Mononuclear cell (primary cell): ENCODE results near the genes BTG1 and EEA1.

DNA sequence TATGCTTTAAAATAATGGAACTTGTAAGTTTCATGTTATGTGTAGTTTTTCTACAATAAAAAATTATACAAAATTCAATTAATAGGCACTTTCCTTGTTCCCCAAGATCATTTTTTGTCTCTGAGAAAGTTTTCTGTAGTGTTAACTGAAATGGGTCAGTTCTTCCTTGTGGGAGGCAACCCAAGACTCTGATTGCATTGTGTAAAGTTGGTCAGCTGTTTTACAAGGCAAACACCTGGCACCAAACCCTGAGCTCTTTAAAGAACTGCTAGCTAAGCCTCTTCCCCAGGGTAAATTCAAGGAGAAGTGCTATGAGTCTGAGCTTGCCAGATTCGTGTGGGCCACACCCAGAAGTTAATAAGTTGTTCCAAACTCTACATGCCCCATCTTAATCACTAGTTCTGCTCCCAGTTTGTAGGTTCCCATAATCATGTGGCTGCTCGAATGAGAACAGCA is 214.6 kb downstream of the BTG1 start:
- RRBS, result no CpG with 5 or more reads among the region's 2 CpGs

- RRBS, result no CpG with 5 or more reads among the region's 12 CpGs
These were observed 110.6 kb downstream of the BTG1 start for GRCh38 chr12:92034743-92035777.

DNA sequence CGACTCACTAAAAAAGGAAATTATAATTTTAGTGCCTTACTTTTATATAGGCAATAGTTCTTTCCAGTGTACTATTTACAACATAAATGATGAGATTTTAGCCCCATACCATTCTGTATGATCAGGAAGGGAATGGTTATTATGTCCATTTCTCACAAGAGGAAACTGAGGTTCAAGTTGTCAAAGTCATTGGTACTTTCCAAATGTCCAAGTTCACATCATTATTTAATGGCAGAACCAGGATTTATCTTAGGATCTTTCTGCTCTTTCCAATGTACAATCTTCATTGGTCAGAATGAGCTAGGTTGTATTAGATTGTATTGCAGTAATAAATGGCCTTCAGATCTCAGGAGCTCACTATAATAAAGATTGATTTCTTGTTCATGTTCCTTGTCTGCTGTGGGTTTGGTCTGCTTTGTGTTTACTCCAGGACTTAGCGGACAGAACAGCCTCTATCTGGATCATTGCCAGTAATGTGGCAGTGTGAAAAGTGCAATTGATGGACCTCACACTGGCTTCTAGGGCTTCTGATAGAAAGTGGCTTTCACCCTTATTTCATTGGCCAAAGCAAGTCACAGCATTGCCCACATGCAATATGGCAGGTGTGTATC is 81.4 kb downstream of the BTG1 start:
- RRBS, result no CpG with 5 or more reads among the region's 2 CpGs

- RRBS, result no CpG with 5 or more reads among the region's 5 CpGs
These were observed 17.1 kb downstream of the BTG1 start for GRCh38 chr12:92128253-92129200.

- RRBS, result no CpG with 5 or more reads among the region's 2 CpGs
These were observed 11.8 kb downstream of the BTG1 start for GRCh38 chr12:92133742-92134356.

DNA sequence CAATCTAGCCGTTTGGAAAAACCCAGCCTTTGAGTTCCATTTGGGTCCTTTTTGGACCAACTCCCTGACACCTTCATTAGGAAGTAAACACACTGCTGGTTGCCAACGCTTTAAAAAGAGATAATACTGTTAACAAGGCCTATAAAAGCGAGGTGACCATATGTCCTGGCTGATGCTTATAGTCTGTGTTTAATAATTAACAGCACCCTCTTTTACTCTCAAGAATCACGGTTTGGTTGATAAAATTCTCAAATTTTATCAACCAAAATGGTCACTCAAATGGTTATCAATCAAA is 9.6 kb downstream of the BTG1 start:
- RRBS, result no CpG with 5 or more reads among the region's 4 CpGs

DNA sequence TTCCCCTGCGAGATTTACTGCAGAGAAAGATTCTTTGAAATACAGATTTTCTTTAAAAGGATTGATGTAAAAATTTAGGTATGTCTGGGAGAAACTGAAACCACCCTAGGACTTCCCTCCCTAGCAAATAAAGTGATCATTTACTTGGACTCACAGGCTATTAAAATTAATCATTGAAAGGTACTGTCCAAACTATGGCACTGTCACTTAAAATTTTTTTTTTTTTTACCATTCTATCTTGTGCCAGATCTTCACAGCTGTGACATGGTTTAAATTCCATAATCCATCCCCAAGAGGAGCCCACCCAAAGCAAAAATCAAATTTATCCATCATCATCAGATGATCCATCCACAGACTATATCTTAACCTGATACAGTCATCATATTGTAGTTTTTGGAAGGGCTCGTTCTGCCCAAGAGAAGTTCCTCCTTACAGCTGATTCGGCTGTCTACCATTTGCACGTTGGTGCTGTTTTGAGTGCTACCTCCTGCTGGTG is 1.9 kb downstream of the BTG1 start:
- RRBS, result no CpG with 5 or more reads among the region's 4 CpGs

- RRBS, result 2% methylated on average over 15 of the region's 45 CpGs
These were observed at the start of gene BTG1 for GRCh38 chr12:92145481-92145936. Gene BTG1, minus strand, starts transcription at chr12:92145846.

GRCh38 chr12:92362688-92363162 is 217.1 kb upstream of the BTG1 start:
- RRBS, result no CpG with 5 or more reads among the region's 3 CpGs

DNA sequence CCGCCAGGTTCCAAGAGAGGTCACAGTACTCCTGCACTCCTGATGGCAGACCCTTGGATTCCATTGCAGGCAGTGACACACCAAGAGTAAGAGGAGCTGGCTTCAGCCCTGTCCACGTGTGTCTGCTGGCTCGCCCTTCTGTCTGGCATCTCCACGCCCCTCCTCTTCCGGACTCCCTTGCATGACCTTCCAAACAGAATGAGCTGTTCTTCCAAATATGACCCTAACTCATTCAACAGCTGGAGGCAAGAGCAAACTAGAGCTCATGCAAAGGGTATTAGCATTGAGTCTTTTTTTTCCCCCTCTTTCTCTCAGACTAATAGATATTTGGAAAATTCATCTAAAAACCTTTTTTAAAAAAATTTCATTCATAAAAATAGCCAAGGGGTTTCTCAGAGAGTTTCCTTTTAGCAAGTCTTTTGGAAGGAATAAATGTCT is 232.9 kb upstream of the PLEKHG7 start:
- RRBS, result no CpG with 5 or more reads among the region's 5 CpGs

GRCh38 chr12:92928400-92929401 is at the start of gene EEA1:
Gene EEA1, minus strand, starts transcription at chr12:92929295.
- RRBS, result 2% methylated on average over 65 of the region's 107 CpGs

GRCh38 chr12:93083463-93083895 is 154.4 kb upstream of the EEA1 start:
- RRBS, result no CpG with 5 or more reads among the region's 11 CpGs

DNA sequence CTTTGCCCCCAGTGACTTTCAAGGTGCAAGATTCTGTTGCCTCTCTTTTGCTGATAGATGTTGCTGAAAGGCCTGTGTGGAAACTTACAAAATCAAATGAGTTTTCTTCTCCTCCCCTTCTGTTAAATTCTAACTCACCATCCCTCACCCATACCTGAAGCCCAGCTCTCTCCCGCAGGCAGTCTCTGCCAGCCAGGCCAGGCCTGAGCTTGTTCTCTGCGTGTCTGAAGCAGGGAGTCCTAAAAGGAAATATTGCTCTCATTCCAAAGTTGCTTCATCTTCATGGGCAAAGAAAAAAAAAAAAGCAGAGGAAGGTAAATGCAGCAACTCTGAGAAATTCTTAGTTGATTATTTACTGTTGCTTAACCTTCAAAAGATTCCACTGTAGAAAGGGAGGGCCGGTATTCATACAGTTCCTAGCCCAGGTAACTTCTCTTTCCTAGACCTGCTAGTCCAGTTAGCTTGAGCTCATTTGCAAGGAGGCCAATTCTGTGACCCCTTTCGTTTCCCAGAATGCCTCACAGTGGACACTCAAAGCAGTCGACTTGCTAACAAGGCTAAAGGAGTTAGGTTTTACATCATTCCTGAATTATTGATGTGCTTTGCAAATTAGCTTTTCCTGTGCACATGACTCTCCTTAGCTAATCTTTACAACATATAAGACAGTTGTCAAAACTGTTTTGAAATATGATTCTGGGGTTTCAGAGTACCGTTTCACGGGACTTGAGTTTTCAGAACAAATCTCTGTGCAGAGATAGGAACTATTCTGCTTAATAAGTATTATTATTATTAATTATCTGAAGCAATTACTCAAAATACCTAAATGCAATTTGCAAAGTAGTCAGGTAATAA is 193.6 kb upstream of the EEA1 start:
- RRBS, result no CpG with 5 or more reads among the region's 7 CpGs

DNA sequence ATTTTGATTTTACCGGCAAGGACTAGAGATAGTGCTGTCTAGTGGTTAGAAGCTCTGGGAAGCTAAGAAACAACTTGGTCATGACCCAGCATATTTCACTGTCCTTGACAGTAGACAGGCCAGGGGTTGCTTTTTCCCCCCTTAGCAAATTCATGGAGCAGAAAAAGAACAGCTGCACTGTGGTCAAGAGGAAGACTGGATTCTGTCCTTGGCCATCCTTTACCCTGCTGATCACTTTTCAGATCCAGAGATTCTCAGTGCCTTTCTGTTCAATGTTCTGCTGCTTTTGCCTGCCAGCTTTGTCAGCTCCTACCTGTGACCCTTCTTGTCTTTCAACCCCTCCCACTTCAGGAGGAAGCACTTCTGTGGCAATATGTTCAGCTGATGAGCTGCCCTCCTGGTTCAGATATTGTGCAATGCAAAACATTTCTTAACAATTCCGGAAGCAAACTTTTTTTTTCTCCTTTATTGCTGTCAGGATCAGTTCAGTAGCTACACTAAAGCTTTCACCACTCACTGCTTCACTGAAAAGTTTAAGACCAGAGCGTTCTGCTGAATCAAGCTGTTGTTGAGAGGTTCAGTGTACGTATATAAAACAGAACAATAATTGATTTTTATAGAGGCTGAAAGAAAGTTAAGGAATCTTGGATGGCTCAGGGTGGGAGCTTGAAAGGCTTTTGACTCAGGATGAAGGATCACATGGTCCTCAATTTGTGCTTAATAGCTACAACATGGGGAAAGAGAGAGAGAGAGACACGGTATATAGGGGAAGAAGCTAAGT is 133.6 kb upstream of the NUDT4 start:
- RRBS, result no CpG with 5 or more reads among the region's 5 CpGs

DNA sequence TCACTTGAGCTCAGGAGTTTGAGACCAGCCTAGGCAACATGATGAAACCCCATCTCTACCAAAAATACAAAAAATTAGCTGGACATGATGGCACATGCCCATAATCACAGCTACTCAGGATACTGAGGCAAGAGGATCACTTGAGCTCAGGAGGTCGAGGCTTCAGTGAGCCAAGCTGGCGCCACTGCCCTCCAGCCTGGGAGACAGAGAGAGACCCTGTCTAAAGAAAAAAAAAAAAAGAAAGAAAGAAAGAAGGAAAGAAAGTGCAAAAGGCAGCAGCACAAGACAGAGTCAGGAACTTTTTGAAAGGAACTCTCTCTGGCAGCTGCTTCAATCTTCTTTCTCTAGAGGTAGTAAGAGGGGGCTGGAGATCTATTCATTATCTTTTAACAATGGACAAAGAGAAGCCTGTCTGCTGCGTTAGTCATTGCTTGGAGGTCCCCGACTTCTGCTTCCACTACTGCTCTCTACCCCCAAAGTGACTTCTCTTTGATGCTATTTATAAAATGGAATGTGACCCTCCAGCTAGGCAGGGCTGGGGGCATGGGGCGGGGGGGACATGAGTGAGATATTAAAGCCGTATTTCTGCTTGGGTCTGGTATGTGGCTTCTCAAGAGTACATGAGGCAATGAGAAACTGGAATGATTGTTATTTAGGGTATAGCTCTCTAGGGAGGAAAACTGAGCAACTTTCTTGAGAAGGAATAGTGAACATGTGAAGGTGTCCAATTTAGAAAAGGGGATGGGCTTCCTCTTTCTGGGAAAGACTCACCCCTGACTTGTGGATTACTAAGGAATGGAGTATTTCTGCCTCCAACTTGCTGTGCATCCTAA is 41.5 kb upstream of the NUDT4 start:
- RRBS, result no CpG with 5 or more reads among the region's 6 CpGs

- RRBS, result 1% methylated on average over 11 of the region's 22 CpGs
These were observed 291 bp downstream of the NUDT4 start for GRCh38 chr12:93378150-93378281.

DNA sequence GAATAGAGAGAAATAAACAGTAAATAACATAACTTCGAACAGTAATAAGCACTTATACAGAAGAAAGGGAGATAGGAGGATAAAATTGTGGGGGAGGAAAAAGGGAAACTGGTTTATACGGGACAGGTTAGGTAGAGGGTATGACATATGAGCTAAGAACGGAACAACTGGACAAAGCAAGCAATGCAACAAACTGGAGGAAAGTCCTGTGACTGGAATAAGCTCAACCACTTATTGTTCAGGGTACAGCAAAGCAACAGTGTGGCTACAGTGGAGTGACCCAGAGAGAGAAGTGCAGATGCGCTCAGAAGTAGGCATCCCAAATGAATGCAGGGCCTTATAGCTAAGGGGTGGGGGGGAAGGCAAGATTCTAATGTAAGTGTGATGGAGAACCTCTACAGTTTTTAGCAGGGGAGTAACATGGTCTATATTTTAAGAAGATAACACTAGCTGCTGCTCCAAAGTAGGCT is 3.5 kb downstream of the UBE2N start:
- RRBS, result no CpG with 5 or more reads among the region's 4 CpGs

- RRBS, result 3% methylated on average over 3 of the region's 24 CpGs
These were observed 3.0 kb upstream of the SOCS2 start for GRCh38 chr12:93569320-93570113.

DNA sequence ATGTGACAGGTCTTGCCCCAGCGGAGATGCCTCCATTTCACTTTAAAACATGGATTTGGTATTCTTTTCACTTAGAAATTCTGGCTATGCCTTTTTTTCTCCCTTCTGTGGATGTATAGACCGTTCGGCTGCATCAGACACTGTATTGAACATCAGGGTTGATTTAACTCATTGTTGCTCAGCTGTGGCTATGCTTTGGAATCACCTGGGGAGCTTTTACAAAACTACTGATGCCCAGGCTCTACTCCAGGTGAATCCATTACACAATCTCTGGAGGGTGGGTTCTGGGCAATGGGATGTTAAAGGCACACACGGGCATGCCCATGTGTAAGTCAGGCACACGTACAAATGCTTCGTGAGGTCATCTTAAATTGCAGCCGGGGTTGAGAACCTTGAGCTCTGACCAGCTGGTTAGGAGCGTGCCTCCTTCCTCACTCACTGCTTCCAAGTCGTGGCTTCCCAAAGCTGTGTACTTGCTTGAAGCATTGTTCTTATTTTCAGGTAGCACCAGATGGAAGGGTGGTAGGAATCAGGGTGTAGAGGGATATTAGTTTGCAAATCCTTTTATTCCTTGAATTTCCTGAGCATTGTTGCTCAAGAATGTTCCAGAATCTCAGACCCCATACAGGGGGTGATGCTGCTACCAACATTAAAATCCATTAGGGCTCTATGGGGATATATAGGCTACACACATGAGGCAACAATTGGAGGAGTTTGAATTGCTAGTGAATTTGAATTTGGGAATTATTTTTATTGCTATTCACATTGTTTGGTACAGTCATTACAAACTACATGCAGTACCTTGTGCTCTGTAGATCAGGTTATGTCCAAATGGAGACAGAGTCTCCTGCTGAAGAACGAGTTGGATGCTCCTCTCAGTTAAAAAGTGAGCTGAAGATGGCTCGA is 10.3 kb downstream of the CRADD start:
- RRBS, result no CpG with 5 or more reads among the region's 11 CpGs

DNA sequence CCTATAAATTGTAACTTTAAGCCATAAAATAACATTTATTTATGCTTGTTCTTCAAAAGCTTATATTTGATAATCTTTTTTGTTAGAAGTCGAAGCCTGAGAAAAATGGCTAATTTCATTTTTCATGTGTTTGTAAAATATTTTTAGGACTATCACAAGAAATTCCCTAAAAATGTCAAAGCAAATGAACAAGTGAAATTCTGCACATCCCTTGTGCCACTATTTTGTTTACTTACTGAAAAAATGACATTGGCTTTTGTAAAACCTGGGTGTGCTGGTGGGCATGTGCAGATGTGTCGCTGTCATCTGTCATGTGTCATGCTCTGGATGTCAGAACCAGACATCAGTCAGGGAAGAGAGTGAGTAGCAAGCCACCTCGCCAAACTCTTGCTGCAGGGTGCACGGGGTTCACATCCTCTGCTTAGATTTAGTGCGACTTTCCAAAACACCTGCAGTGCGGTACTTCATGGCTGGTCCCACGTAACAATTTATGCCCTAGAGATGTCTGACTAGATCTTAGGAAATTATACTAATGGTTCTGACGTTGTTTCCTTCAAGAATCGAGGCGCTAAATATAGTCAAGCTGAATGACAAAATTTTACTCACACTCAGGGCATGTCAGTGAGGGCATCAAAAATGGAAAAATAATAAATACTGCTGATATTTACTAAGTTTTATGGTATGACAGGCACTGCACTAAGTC is 106.6 kb downstream of the CRADD start:
- RRBS, result no CpG with 5 or more reads among the region's 10 CpGs